ENCODE measurements around the genes RRM1, OR52I1, OR51C1P, OR51M1, OR52N4, OR52N2 and OR56A3.

DNA sequence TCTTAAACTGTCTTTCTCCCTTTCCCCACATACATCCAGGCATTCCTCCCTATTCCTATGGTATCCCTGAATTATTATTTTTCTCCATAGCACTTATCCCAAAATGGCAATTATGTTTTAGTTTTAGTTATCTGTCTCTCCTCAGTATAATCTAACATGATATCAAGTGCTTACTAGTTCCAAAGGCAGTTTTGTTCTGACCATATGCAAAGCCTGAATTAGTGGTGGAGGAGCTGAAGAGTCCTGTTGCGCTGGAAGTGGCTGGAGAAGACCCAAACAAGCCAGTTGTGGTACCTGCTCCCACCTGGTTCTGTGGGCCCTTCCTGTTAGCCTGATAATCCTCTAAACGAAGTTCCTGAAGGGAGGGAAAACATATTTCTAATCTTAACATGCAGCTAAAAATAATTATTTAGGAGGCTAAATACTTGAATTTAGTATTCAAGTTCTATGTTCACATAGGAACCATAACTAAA, 25.7 kb downstream of the NUP98 start:
- PRO-cap: no peak

DNA sequence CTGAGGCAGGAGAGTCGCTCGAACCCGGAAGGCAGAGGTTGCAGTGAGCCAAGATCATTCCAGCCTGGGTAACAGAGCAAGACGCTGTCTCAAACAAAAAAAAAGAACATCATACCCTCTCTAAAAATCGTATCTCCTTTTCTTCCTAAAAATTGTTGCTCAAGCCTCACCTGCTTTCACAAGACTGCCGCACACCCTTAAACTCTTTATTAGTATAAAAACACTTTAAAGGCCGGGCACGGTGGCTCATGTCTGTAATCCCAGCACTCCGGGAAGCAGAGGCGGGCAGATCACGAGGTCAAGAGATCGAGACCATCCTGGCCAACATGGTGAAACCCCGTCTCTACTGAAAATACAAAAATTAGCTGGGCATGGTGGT, 9.9 kb downstream of the NUP98 start:
- PRO-cap: no peak

DNA sequence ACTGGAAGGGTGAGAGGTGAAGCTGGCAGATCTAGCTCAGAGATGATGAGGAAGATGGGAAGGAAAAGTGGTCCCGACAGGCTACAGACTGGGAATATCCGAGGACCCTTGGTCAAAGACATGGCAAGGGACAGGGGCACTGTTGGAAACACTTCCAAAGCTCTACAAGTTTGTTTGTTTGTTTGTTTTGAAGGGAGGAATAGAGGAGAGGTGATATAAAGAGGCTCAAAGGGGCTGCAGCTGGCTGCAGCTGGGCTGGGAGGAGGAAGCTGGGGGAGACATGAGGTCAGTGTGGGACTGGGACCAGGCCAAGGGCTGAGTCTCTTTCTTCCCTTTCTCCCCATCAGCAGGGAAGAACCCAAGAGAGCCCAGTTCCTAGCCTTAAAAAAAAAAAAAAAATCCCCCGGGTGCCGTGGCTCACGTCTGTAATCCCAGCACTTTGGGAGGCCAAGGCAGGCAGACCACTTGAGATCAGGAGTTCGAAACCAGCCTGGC, 5.0 kb downstream of the RHOG start:
- PRO-cap: no peak

DNA sequence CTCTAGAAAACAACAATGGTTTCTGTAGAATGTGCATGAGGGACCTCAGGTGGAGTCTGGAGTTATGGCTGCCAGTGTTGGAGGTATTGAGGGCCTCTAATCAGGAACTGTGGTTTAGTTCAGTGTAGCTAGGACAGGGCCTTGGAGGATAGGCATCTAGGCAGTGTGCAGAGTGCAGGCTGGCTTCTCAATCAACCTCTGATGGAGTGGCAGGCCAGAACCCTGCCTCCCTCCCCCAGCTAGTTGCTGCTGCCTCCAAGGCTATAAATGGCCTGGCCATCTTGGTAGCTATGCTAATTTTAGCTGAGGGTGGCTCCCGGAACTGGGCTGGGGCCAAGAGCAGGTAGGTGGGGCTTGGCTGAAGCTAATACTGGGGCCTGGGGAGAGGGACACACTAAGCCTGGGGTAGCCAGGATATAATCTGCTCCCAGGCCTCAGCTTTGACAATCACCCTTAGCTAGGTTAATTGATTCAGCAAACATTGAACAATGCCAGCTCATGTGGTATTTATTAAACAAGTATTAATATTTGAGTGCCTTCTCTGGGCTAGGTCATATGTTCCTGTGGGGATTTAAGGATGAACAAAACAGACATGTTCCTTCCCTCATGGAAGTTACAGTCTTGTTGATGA, 4.1 kb downstream of the STIM1 start:
- PRO-cap: no peak

DNA sequence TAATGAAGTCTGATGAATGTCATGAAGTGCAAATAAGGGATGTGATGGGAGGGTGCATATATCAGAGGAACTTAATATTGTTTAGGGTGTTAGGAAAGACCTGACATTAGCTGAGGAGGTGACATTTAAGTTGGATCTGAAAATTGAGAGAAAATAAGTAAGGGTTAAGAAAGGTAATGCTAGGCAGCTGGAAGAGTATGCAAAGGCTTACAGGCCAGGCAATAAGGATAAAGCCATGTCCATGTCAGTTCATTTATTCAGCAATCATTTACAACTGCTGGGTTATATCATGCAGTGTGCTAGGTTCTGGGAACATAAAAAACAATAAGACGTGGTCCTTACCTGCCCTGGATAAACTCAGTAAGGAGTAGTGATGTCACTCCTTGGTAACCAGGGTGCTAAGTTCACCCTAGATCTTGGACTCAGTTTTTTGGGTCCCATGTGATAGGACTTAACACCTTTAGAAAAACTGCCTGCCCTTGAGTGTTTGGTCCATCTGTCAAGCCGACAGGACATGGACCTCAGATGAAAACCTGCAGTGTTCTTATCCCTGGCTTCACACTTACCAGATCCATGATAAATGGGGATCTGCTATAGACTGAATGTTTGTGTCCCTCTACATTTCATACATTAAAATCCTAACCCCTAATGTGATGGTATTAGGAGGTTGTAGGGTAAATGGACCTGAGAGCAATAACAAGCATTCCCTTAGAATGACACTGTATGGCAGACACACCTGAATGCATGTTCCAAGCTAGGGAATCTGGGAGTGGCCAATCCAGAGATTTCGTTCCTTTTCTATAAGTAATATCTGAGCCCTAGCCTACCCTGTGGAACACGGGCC, 75.8 kb downstream of the STIM1 start:
- PRO-cap: no peak

DNA sequence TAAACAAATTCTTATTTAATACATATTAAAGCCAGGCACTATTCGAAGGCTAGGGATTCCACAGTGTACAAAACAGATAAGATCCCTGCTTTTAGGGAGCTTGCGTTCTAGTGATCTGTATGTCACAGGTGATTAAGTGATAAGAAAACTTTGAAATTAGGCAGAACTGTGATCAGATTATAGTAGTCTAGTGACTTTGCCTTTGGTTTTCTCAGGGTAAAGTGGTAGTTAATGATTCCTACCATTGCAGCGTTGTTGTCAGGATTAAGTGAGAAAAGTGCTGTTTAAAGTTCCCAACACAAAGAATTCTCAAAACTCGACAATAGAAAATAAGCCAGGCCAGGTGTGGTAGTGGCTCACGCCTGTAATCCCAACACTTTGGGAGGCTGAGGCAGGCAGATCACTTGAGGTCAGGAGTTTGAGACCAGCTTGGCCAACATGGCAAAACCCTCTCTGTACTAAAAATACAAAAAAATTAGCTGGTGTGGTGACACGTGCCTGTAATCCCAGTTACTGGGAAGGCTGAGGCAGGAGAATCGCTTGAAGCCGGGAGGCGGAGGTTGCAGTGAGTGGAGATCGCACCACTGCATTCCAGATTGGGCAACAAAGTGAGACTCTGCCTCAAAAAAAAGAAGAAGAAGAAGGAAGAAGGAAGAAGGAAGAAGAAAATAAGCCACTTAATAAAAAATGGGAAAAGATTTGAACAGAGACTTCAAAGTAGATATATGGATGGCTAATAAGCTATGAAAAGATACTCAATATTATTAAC, 119.4 kb upstream of the RRM1 start:
- PRO-cap: no peak

DNA sequence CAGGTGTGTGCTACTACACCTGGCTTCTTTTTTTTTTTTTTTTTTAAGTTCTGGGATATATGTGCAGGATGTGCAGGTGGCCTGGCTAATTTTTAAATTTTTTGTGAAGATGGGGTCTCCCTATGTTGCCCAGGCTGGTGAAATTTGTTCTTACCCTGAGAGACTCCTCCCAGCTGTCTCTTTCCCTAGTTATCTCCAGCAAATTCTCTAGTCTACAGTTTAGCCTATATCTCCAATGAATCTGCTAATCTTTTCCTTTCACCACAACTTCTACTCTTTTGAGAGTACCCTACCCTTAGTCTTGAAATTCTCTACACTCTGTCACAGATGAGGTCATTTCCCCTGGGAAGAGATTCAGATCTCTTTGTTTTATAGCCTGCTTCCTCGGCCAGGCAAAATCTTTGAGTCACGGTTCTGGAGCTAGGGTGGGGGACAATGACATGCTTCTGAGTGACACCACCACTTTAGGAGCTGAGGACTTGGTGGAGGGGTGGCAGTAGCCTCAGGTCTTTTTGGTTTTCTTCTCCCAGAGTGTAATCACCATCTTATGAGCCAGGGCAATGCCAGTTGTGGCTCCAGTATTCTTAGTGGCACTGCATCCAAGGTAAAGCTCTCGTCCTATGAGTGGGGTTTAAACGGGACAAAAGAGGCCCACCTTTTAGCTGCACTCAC, 98.7 kb upstream of the RRM1 start:
- PRO-cap: no peak

DNA sequence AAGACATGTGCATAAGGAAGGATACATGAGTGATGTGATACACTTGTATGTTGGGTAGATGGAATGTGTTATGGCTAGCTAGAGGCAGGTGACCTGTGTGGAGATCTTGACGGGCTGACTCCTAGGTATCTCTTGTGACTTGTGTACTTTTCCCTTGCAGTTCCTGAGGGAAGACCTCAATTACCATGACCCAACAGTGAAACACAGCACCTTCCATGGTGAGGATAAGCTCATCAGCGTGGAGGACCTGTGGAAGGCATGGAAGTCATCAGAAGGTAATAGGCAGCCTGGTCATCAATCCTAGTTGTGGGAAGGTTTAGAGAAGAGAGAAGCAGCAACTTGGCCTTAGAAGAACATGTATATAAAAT, 70.9 kb upstream of the RRM1 start:
- PRO-cap: no peak

DNA sequence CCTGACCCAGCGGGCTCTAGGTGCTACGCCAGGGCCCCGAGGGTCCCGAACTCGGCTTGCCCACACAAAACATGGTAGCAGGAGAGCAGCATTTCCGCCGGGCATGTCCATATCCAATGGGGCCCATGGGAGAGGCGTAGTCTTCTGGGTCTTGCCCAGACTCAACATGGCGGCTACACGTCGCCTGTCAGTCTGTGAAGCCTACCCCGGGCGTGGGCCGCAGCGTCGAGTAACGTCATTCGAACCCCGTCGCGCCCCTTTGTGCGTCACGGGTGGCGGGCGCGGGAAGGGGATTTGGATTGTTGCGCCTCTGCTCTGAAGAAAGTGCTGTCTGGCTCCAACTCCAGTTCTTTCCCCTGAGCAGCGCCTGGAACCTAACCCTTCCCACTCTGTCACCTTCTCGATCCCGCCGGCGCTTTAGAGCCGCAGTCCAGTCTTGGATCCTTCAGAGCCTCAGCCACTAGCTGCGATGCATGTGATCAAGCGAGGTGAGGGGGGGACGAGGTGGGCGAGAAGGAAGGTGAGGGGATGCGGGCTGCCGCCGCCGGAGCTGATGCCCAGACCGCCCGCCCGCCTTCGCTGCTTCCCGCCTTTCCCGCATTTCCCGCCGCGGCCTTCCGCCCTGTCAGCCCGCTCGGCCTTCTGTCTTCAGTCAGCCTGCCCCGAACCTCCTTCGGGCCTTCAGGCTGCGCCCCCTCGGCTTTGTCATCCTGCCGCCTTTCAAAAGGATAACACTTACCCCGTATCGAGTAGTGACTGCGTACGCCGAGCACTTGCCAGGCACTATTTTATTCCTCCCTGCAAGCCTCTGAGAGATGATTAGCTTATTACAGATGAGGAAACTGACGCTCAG, at the start of gene RRM1:
Gene RRM1, plus strand, starts transcription at position 256 of the 853 bp plus-strand sequence.
- PRO-cap: bidirectional peak, plus-strand start at position 346 of the sequence, minus-strand start at position 53 of the sequence; bidirectional peak, plus-strand start at position 645 of the sequence, minus-strand start at position 597 of the sequence

- PRO-cap: no peak
Observed at GRCh38 chr11:4593619-4594127, at the start of gene OR52I1. TSS of gene OR52I1 (plus strand) at chr11:4594039.

DNA sequence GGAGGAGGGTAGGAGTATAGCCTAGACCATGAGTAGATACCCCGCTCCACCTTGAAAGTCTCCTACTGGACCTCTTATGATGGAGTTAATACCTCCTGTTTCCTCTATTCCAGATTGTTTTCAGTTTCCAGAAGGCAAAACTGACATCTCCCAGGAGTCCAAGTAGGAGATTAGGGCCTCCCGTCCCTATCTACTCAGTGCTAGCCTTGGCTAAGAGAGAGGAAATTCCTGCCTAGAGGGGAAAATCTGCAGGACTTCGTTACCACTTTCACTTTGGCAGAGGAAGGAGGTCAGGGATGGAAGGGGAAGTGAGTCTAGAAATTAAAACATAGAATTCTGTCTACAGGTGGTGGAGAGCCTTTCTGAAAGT, 2.2 kb upstream of the TRIM68 start:
- PRO-cap: no peak

DNA sequence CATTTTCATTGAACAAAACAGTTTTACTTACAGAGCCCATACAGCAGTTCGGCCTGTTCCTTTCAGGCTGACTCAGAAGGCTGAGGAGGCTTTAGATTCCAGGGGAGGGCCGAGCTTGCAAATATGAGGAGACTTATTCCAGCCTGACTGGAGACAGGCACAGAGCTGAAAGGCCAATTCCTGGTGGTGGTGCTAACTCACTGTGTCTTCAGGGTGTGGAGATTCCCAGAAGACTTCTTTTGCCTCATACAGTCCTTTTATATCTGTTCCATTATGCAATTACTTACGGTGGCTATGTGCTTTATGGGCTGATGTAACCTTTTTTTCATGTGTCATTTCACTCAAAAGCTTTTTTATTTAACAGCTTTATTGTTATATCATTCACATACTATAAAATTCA, at the start of gene OR51C1P:
Gene OR51C1P, minus strand, starts transcription at position 232 of the 400 bp plus-strand sequence.
- PRO-cap: no peak

GRCh38 chr11:4704008-4704619, 470 bp upstream of the MMP26 start:
- PRO-cap: no peak

GRCh38 chr11:5247917-5249031, 1.4 kb downstream of the HBG1 start:
- PRO-cap: no peak

DNA sequence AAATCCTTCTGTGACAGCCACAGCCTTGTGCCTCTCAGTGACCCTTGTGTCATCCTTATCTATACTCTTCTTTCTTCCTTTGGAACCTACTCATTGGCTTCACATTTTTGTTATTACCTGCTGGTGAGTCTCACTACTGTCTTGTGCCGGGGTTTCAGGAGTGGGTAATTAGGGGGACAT, at the start of gene OR51M1:
Gene OR51M1, plus strand, starts transcription at position 18 of the 180 bp plus-strand sequence.
- PRO-cap: no peak

DNA sequence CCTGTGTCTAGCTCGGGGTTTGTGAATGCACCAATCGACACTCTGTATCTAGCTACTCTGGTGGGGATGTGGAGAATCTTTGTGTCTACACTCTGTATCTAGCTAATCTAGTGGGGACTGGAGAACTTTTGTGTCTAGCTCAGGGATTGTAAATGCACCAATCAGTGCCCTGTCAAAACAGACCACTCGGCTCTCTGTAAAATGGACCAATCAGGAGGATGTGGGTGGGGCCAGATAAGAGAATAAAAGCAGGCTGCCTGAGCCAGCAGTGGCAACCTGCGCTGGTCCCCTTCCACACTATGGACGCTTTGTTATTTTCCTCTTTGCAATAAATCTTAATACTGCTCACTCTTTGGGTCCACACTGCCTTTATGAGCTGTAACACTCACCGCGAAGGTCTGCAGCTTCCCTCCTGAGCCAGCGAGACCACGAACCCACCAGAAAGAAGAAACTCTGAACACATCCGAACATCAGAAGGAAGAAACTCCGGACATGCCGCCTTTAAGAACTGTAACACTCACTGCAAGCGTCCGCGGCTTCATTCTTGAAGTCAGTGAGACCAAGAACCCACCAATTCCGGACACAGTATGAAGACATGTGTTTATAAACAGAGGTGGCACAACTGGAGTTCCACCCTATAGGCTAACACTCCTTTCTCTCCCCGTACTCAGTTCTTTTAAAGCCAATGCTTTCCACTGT, 1.1 kb downstream of the TRIM5 start:
- PRO-cap: unidirectional peak, plus-strand start at position 274 of the sequence

- PRO-cap: no peak
Observed at GRCh38 chr11:5753914-5754407, at the start of gene OR52N4. TSS of gene OR52N4 (plus strand) at chr11:5754243.

DNA sequence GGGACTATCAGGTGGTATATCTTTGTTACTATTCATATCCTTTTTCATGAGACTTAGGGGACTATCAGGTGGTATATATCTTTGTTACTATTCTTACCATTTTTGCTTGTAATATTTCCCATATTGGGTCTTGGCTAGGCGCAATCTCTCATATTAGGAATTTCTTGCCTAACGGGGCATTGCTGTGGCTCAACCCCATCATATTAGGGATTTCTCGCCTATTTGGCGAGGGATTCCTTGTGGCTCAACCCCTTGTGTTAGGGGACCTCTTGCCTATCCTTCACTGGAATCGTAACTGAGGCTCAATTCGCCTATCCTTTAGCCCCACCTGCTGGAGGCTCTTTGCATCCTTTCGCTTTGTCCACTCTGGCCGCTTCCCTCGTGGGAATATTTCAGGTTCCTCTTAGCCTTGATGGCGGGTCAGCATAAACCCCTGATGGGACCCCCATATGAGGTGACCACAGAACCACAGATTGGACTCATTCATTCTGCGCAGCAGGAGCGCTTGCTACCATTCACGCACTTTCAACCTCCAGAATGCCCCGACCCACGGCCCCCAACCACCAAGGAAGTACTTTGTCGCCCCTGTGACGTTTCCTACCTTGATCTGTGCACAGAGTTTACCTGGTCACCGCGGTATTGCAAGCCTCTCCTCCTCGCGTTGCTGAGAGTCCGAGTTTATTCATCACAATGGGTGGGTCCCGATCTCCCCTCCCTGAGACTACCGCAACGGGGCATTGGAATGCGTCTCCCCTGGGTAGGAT, at the start of gene OR52N2:
Gene OR52N2, plus strand, starts transcription at position 627 of the 764 bp plus-strand sequence.
- PRO-cap: no peak

- PRO-cap: no peak
Observed at GRCh38 chr11:5942082-5942457, at the start of gene OR56A3. TSS of gene OR56A3 (plus strand) at chr11:5942251.

- PRO-cap: no peak
Observed at GRCh38 chr11:6200720-6201950, 2.1 kb downstream of the OR52W1 start.

Measured in Calu3 (cell line).